Metastatic Breast Carcinoma in the Brain (tissue), 10 donors: ENCODE results near the gene PEX6.

DNA sequence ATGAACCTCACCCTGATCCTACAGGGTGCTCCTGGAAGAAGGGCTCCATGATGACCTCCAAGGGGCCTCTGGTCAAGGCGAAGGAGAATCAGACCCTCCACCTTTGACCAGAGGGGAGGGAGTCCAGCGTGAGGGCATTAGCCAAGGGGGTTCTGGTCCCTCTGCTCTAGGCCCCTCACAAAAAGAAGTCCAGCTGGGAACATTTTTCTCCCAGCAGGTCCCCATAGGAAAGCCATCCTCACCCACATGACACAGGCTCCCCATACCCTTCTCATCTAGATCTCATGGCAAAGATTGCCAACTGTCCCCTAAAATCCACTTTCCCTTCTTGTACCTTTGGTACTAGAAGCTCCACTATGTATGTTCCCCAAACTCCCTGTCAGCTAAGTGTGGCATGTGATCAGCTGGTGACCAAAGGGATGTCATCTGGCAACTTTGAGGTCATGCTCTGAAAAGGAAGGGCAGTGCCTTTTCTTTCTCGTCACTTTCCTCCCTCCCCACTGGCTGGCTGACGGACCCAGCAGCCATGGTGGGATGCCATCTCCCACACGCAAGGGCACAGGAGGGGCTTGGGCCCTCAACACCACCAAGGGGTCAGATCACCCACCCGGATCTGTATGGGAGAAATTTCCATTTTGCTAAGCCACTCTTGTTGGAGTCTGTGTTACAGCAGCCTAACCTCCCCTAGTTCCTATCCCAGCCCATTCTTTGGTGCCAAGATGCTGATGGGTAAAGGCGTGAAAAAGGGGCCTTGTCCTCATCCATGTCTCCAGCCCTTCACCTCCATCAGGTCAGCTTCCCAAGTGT, 23.8 kb upstream of the TAF8 start:
- PRO-cap, 10 experiments: no peak in any of the 10 experiments

GRCh38 chr6:42092822-42093346, 42.6 kb downstream of the TAF8 start:
- PRO-cap, 10 experiments: no peak in any of the 10 experiments

DNA sequence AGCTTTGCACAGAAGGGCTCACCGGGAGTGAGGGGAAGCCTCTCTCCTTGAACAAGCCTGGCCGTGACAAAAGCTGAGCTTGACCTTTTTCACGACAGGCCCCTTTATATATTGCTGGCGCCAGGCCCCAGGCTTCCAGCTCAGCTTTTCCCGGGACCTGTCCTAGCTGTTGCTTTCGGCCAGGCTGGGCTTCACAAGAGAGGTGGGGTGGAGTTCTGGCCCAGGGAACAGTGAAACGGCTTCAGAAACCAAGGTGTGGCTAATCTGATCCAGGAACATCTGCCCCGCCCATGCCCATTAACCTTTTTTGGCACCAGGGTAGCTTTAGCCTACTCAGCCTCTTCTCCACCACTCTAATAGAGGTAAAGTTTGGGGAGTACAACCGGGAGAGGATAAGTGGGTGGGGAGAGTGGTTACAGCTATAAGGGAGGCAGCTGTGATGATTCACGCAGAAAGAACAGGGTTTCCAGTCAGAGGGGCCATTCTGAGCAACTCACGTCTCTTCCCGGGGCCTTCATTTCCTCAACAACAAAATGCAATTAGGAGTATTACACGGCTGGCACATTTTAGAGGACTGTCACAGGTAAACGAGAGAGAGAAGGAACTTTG, 42.8 kb downstream of the C6orf132 start:
- PRO-cap, 10 experiments: peak in 2 of 10 experiments; most common plus-strand start position 451 of the sequence (in 2); most common minus-strand start position 159 of the sequence (in 1)

DNA sequence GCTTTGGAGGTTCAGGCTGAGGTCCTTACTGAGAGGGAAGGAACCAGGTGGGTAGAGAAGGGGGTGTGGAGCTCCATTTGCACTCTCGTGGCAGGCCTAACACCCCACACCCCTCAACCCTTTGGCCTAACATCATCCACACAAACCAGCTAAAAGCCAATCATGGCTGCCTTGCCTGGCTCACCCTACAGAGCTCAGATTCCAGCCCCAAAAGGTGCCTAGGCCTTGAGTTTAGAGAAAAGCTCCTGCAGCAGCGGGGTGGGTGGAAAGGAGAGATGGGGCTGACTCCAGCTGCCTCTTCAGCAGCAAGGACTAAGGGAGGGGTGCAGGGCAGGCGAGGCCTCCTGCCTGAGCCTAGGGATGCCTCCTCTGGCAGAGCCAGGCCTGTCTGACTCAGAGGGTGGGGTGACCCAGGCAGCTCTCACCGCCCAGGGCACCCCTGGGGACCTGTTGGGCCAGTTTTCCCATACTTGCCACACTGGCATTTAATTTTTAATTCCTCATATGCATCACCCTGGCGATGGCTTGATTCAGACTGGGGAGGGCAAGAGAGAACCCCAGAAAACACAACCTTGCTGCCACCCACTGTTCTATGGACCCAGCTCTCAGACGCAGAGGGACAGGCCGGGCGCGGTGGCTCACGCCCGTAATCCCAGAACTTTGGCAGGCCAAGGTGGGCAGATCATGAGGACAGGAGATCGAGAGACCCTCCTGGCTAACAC, 19.8 kb downstream of the C6orf132 start:
- PRO-cap, 10 experiments: peak in 7 of 10 experiments; most common plus-strand start position 608 of the sequence (in 5); most common minus-strand start position 314 of the sequence (in 5)

DNA sequence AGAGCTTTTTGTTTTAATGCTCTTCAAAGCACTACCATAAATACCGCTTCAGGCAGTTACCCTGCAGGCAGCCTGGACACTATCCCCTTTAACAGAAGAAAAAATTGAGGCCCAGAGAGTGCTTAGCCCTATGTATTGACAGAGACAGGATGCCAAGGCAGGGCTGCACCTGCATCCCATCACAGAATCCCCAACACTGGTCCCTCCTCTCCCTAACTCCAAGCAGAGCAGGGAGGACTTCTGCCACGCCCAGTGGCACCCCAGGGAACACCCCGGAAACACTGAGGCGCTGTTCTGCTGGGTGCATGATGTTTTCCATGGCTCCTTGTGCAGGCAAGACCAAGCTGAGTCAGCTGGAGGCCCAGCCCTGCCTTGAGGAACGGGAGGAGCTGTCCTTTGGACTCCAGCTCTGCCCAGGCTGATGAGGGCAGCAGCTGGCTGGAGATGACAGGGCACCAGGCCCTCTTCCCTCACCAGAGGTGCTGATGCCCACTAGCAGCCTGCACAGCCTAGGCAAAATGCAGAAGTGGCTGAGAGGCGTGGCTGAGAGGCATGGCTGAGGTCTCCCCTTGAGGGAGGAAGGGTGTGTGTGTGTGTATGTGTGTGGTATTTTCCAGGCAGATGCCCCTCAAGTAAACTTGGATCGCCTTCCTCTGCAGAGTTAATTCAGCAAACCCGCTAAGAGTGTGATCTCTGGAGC, 2.5 kb downstream of the C6orf132 start:
- PRO-cap, 10 experiments: peak in 1 of 10 experiments; most common plus-strand start position 421 of the sequence (in 1); most common minus-strand start position 195 of the sequence (in 1)

- PRO-cap, 10 experiments: no peak in any of the 10 experiments
Observed at GRCh38 chr6:42276009-42276602, 58.4 kb upstream of the MRPS10 start.

- PRO-cap, 10 experiments: peak in 1 of 10 experiments; most common plus-strand start chr6:42390578 (in 1)
Observed at GRCh38 chr6:42389679-42390802, 61.7 kb downstream of the TRERF1 start.

GRCh38 chr6:42440726-42441456, 10.8 kb downstream of the TRERF1 start:
- PRO-cap, 10 experiments: no peak in any of the 10 experiments

GRCh38 chr6:42441457-42441852, 10.3 kb downstream of the TRERF1 start:
- PRO-cap, 10 experiments: no peak in any of the 10 experiments

- PRO-cap, 10 experiments: peak in 7 of 10 experiments; most common plus-strand start chr6:42452963 (in 6); most common minus-strand start chr6:42452878 (in 2)
Observed at GRCh38 chr6:42452665-42453038, 926 bp upstream of the TRERF1 start.

DNA sequence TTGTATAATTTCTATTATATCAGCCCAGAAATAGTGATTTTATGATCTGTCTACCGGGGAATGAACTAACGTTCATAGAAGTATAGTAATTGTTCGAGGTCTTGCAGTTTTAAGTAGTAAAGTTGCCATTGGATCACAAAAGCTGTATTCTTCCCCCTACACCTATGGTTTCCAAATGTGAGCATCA, 2.6 kb downstream of the BICRAL start:
- PRO-cap, 10 experiments: no peak in any of the 10 experiments

GRCh38 chr6:42789434-42790354, 7.8 kb downstream of the BICRAL start:
- PRO-cap, 10 experiments: no peak in any of the 10 experiments

GRCh38 chr6:42885932-42886483, 4.6 kb downstream of the C6orf226 start:
- PRO-cap, 10 experiments: no peak in any of the 10 experiments

DNA sequence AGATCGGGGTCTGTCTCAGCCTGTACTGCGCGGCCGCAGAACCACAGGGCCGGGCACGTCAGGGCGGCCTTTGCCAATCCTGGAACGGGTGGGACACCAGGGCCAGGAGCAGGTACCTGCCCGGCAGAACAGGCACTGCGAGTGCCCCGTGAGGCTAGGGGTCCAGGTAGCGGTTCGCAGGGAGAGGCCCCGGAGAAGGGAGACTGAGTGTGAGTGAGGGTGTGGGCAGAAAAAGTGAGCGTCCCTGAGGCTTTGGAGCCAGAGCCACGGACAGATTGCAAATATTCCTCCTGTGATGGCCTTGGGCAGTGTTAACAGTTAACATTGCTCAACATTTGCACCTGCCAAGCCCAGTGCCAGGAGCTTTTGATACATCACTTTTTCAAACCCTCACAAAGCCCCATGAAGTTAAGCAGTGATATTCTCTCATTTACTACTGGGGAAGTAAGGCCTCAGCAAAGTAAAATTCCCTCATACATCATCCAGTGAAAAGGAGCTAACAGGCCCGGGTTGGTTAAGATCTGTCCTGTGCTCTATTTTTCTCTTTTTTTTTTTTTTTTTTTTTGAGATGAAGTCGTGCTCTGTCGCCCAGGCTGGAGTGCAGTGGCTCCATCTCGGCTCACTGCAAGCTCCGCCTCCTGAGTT, 575 bp downstream of the GNMT start:
- PRO-cap, 10 experiments: peak in 1 of 10 experiments; most common minus-strand start position 274 of the sequence (in 1)

- PRO-cap, 10 experiments: peak in 10 of 10 experiments; most common plus-strand start chr6:42979262 (in 4); most common minus-strand start chr6:42979608 (in 7)
Observed at GRCh38 chr6:42979107-42980189, at the start of gene PEX6. Gene PEX6 (minus strand): TSS chr6:42979181.

DNA sequence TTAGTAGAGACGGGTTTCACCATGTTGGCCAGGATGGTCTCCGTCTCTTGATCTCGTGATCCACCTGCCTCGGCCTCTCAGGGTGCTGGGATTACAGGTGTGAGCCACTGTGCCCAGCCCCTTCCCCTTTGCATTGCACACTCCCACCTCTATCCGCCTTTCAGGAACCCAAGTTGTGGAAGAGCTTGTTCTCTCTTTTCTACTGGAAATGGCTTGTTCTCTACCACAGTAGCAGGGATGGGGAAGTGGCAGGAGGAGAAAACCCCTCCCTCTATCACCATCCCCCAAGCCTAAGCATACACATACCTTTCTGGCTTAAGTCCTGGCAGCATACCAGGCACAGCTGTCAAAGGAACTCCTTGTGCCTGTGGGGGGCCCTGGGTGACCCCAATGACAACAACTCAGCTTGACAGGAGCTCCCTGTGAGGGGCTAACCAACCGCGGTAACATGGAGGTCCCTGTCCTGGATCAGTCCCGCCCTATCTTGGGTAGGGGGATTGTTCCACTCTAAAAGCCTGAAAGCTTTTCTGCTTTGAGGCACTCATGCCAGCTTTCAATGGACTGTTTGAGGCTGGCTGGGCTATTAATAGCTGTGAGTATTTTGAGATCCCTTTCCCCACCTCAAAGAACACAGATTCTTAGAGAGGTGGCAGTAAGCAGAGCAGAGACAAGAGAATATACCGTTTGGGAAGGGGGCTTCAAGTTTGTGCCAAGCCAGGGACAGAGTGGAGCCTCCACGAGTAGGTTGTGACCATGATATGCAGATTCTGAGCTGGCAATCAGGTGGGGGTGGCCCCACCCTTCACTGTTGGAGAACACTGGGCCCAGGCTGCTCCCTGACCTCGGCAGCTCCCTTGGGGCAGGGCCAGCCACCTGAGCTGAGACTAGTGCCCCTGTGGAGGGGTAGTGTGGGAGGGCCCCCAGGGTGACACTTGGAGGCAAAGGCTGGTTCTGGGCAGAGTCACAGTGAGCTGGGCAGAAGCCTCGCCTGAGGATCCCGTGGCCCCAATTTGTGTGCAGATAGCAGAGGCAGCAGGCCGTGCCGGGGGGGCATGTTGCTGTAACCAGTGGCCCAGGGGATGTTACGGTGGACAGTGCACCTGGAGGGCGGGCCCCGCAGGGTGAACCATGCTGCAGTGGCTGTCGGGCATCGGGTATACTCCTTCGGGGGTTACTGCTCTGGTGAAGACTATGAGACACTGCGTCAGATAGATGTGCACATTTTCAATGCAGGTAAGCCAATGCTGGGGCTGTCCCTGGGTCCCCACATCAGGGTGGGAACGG, 2.5 kb downstream of the KLHDC3 start:
- PRO-cap, 10 experiments: no peak in any of the 10 experiments

GRCh38 chr6:43038180-43038978, 15.3 kb downstream of the CUL7 start:
- PRO-cap, 10 experiments: no peak in any of the 10 experiments

GRCh38 chr6:43058331-43059005, 766 bp downstream of the MRPL2 start:
- PRO-cap, 10 experiments: no peak in any of the 10 experiments

- PRO-cap, 10 experiments: no peak in any of the 10 experiments
Observed at GRCh38 chr6:43059112-43059315, 220 bp downstream of the MRPL2 start.

GRCh38 chr6:43096412-43097166, 20.5 kb downstream of the PTK7 start:
- PRO-cap, 10 experiments: peak in 5 of 10 experiments; most common plus-strand start chr6:43096958 (in 3); most common minus-strand start chr6:43096812 (in 2)